UCH-1 (cell line): ENCODE measurements around the genes FADS2, AHNAK and ROM1.

GRCh38 chr11:61690950-61691400, 10.8 kb downstream of the DAGLA start:
- RRBS: no CpG with 5 or more reads among the region's 8 CpGs

GRCh38 chr11:61766224-61766957, 14.0 kb downstream of the MYRF start:
- RRBS: no CpG with 5 or more reads among the region's 16 CpGs

- RRBS: no CpG with 5 or more reads among the region's 7 CpGs
Observed at GRCh38 chr11:61786353-61787150, 5.8 kb downstream of the TMEM258 start.

DNA sequence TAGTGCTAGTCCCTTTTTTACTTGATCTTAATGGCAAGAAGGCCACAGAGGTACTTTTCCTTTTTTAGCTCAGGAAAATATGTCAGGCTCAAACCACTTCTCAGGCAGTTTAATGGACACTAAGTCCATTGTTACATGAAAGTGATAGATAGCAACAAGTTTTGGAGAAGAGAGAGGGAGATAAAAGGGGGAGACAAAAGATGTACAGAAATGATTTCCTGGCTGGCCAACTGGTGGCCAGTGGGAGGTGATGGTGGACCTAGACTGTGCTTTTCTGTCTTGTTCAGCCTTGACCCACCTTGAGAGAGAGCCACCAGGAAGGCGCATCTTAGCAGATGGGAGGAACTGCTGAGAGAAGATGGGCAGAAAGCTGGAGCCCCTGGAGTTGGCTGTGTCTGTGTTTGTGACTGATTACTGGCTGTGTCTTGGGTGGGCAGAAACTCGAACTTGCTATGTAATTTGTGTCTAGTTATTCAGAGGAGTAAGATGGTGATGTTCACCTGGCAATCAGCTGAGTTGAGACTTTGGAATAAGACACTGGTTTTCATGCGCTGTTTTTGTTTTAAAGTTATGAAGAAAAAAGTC, 4.0 kb downstream of the FEN1 start:
- RRBS: no CpG with 5 or more reads among the region's 3 CpGs

DNA sequence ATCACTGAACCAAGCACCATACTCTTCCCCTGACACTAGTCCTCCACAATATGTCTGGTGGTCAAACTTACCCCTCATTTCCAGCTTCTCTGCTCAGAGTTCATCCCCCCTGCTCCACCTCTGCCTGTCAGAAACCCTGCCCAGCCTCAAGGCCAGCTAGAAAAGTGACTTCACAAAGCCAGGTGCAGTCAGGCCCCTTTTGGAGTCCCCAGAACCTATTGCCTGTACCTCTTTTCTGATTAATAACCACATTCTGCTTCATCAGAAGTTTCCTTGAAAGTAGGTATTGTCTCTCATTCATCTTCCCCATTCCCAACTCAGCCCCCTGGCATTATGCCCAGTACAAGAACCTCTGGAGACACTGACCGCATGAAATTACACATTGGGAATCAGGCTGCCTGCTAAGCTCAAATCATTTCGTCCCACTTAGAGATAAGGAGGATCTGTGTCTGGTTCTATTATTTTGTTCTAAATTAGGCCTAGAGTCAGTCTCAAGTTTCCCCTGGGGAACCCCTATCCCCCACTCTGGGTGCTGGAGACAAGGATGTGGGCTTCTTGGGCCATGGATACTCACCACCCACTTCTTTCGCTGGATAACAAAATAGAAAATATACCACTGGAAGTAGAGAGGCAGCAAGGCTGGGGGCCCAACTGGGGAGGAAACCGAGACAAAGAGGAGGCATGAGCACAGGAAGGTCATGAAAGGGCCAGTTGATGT, 11.6 kb downstream of the FEN1 start:
- RRBS: no CpG with 5 or more reads among the region's 4 CpGs

- RRBS: 4% methylated on average over 23 of the region's 83 CpGs
Observed at GRCh38 chr11:61827722-61828641, at the start of gene FADS2. Gene FADS2, plus strand, starts transcription at chr11:61828300.

DNA sequence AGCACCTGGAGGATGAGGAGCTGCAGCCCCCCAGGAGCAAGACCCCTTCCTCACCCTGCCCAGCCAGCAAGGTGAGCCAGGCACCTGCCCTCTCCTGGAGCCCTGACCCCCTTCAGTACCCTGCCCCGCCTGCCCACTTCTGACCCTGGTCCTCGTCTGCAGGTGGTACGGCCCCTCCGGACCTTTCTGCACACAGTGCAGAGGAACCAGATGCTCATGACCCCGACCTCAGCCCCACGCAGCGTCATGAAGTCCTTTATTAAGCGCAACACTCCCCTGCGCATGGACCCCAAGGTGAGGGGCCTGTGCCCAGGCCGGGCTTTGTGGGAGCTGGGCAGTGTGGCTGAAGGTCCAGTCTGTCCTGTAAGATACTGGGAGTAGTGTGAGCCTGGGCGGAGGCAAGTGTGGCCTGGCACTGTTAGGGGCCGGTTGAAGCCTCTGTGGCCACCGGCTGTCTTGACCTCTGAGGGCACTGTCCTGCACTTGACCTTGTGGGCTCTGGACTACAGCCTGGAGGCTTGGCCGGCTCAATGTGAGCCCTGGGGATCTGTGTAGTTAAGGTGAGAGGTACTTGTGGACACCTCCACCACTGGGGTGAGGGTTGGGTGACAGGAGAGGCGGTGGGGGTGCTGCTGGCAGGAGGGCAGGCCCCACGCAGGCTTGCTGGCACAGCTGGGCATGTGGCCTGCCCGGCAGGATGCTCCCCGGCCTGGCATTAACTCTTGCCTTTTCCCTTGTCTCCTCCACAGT, 17.1 kb downstream of the INCENP start:
- RRBS: no CpG with 5 or more reads among the region's 18 CpGs

- RRBS: no CpG with 5 or more reads among the region's 7 CpGs
Observed at GRCh38 chr11:62399754-62400213, 19.0 kb upstream of the SCGB1A1 start.

- RRBS: no CpG with 5 or more reads among the region's 15 CpGs
Observed at GRCh38 chr11:62400514-62401110, 18.2 kb upstream of the SCGB1A1 start.

DNA sequence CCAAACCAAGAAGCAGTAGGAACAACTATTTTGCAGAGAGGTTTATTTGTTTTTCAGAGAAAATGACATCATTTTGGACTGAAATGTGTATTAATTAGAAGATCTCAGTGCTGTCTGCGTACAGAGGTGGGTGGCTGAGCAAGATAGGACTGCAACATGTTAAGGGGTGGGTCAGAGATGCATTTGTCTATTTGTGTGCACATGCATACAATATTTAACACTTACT, 1.1 kb downstream of the SCGB1A1 start:
- RRBS: no CpG with 5 or more reads among the region's 1 CpG

DNA sequence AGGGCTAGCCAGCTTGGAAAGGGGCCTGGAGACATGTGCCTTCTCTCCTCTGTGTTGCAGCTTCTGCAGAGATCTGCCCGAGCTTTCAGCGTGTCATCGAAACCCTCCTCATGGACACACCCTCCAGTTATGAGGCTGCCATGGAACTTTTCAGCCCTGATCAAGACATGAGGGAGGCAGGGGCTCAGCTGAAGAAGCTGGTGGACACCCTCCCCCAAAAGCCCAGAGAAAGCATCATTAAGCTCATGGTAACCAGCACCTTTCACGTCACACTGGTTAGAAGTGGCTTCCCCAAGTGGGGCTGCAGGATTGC, 3.3 kb downstream of the SCGB1A1 start:
- RRBS: no CpG with 5 or more reads among the region's 4 CpGs

GRCh38 chr11:62462099-62462660, 43.3 kb downstream of the SCGB1A1 start:
- RRBS: no CpG with 5 or more reads among the region's 11 CpGs

DNA sequence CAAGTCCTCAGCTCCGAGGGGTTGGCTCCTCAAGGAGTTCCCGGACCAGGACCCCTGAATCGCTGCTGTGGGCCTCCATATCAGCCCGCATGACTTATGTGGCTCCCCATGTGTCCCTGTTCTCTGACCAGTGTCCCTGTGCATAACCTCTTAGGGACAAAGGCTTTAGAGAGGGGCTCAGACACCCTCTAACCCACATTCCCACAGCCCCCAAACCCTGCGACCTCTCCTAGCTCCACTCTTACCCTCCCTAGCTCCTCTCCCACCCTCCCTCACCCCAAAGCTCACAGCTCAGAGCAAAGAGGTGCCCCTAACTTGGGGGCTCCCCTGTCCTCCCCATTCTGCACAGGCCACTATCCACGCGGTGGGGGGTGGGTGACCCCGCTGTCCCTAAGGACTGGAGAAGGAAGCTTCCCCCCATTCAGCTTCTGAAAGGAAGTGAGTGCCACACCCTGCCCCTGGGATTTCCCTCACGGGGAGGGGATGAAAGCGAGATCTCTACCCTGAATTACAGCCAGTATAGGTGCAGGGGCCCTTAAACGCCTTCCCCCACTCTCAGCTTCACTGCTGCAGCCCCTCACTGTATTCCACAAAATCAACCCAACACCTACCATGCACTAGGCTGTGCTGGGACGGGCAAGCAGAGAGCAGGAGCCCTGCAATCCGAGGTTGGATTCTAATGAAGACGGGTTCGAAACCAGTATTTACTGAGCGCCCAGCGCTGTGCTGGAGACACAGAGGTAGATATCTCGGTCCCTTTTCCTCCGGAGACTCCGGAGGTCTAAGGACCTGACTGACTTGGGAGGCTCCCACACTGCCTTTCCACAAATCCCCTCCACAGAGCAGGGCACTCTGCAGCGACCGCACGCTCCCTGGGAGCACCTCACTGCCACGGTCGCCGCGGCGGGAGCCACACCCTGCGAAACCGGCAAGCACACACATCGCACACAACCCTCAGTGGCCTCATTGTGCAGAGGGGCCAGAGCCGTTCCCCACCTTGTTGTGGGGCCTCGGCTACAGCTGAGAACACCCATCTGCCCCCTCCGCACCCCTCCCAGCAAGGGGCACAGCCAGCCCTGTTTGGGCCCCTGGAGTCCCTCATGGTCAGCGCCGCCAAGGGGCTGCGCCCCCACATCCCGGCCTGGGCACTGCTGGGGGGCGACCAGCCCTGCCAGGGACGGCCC, 1.9 kb downstream of the AHNAK start:
- RRBS: no CpG with 5 or more reads among the region's 40 CpGs

- RRBS: 3% methylated on average over 27 of the region's 41 CpGs
Observed at GRCh38 chr11:62546639-62547004, at the start of gene AHNAK. Gene AHNAK, minus strand, starts transcription at chr11:62546806.

GRCh38 chr11:62600537-62600890, 1.2 kb downstream of the MTA2 start:
- RRBS: no CpG with 5 or more reads among the region's 7 CpGs

- RRBS: 27% methylated on average over 7 of the region's 46 CpGs
Observed at GRCh38 chr11:62612809-62613790, at the start of gene ROM1. Gene ROM1, plus strand, starts transcription at chr11:62613257.

- RRBS: 10% methylated on average over 5 of the region's 54 CpGs
Observed at GRCh38 chr11:62665372-62666183, 466 bp downstream of the CSKMT start.

DNA sequence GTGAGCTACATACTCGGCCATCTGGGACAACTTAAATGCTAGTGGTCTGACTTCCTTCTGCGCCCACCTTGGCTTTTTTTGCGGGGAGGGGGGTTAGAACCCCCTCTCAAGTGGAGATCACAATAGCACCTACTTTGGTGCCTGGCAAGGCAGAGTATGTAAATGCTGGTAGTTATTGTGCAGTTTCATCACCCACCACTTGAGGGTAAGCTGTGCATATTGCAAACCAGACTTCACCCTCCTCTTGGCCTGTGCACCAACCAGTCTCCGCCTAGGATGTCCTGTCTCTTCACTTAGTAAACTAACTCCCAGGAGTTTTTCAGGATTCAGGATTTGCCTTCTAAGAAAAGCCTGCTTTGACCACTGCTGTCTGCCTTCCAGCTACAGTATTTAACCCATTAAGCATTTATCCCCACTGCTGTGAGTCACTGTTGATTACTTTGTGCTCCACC, 1.9 kb upstream of the UBXN1 start:
- RRBS: no CpG with 5 or more reads among the region's 4 CpGs

- RRBS: no CpG with 5 or more reads among the region's 8 CpGs
Observed at GRCh38 chr11:62722090-62722586, 5.1 kb downstream of the HNRNPUL2 start.